Colon Carcinoma Metastatic in the Brain (tissue), 2 donors: ENCODE measurements around a stretch of chr12.

GRCh38 chr12:124421970-124422185 lies 127.0 kb downstream of the RFLNA start:
- PRO-cap, 2 experiments = no peak in any of the 2 experiments

- PRO-cap, 2 experiments = no peak in any of the 2 experiments
Measured at GRCh38 chr12:124441469-124441942, 125.9 kb downstream of the NCOR2 start.

DNA sequence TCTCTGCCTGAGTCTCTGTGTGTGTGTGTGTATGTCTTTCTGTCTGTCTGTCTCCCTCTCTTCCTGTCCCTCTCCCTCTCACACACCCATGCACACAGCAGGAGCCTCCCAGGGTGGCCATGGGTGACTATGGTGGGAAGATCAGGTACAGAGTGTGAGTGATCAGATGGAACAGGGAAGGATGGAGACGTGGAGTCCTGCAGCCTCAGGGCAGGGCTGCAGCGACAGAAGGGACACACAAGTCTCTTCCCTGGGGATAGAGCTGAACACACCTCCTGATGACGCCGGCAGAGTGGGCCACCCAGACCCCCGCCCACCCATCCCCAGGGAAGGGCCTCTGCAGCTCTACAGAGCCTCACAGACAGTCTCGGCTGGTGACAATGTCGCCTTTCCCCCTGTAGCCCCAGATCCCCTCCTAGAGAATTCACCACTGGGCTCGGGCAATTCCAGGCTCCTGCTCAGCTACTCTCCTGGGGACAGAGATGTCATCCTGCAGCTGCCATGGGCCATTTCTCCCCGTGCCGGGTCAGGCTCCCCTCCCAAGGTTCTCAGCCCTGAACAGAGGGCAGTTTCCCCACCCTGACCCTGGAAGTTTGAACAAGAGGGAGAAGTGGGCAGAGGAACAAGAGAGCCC lies 115.8 kb downstream of the NCOR2 start:
- PRO-cap, 2 experiments = no peak in any of the 2 experiments

GRCh38 chr12:124463129-124464062 lies 104.0 kb downstream of the NCOR2 start:
- PRO-cap, 2 experiments = no peak in any of the 2 experiments

DNA sequence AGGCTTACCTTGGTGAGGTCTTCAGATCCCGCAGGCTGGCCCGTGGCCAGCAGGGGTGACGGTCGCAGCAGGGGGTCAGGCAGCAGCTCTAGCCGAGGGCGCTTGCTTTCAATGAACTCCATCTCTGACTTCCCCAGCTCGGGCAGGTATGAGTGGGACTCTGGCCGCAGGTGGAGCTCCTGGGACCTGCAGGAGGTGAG lies 83.9 kb downstream of the NCOR2 start:
- PRO-cap, 2 experiments = no peak in any of the 2 experiments

GRCh38 chr12:124515834-124516406 lies 51.5 kb downstream of the NCOR2 start:
- PRO-cap, 2 experiments = no peak in any of the 2 experiments

DNA sequence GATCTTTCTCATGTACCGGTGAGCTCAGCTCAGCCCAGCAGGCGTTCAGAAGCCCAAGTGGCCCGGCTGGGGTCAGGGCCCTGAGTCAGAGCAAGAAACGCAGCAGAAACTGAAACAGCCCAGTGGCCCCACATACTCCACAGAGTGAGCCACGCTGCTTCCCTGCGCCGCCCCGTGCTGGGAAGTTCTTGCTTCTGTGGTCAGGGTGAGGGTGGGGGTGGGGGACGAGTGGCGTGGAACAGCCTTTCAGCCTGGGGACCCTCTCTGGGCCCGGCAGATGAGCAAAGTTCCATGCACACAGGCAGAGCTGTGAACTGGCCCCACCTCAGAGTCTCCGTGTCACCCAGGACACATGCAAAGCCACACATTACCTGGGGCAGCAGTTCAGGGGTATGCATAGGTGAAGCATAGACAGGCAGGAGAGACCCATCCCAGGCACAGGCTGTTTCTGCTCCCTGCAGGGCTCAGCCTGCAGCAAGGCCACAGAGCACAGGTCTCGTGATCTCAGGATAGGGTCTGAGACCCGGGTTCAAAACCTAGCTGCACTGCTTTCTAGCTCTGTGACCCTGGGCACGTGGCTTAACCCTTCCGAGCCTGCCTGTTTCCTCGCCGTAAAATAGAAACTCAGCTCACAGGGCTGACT lies 21.7 kb downstream of the NCOR2 start:
- PRO-cap, 2 experiments = no peak in any of the 2 experiments

GRCh38 chr12:124603358-124603619 lies 35.9 kb upstream of the NCOR2 start:
- PRO-cap, 2 experiments = no peak in any of the 2 experiments

DNA sequence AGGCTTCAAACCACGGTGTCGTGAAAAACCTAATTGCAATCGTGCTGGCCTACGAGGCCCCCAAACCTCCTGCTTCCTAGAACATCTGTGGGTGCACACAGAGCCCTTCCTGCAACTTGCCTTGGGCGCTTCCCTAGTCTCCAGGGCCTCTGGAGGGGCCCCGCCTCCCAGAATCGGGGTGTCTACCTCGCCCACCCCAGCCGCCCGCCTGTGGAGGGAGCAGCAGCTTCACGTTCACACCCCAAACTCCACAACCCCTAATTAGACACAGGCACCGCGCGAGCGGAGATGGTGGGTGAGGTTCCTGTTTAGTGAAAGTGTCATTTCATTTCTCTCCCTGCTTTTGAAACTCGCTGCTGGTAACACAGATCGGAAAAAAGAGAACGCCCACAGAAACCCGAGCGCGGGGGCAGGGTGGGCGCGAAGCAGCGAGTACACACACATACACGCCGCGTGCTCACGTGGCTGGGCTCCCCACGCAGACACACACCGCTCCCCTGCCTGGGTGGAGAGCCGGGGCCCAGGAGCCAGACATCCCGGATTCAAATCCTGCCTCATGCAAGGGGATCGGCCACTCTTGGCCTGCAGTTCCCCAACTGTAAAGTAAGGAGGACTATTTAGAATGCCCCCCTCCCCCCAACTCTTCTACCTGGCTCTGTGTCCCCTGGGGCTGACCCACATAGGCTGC lies 79.0 kb upstream of the NCOR2 start:
- PRO-cap, 2 experiments = no peak in any of the 2 experiments

GRCh38 chr12:124667517-124668073 lies 100.2 kb upstream of the NCOR2 start:
- PRO-cap, 2 experiments = no peak in any of the 2 experiments

DNA sequence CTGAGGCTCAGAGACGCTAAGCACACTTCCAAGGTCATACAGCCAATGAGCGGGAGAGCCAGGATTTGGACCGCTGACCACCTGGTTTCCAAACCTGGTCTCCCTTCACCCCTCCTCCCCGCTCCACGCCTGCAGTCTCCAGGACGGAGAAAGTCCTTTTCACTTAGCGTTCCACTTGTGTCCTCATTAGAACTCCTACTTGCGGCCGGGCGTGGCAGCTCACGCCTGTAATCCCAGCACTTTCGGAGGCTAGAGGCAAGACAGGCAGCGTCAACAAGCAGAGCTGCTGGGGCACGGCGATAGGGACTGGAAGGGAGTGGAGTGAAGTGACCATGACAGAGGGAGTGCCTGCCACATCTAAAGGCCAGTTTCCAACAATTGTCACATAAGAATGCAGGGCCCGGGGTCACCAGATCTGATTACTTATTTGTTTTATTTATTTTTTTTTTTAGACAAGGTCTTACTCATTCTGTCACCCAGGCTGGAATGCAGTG lies 132.5 kb upstream of the NCOR2 start:
- PRO-cap, 2 experiments = no peak in any of the 2 experiments

DNA sequence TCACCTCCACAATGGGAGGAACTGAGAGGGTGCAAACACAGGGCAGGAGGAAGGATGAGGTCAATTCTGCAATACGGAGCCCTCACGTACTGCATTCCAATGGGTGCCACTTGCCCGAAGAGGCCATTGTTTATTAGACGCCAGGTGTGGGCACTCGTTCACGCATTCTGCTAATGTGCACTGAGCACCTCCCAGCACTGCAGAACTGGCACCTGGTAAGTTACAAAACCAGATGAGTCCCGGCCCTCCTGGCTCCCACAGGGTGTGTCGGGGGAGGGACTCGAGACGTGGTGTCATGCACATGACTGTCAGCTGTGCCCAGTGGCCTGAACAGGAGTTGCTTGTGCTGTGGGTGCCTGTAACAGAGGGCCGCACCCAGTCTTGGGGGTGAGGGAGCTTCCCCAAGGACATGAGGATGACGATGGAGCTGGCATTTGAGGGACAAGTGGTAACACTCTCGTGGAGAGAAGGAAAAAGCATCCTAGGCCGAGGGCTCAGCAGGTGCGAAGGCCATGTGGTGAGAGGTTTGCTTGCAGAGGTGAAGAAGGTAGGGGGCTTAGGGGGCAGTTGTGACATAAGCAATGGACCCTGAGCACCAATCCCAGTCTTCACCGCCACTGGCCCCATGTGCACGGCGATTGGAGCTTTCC lies 146.7 kb downstream of the SCARB1 start:
- PRO-cap, 2 experiments = no peak in any of the 2 experiments

DNA sequence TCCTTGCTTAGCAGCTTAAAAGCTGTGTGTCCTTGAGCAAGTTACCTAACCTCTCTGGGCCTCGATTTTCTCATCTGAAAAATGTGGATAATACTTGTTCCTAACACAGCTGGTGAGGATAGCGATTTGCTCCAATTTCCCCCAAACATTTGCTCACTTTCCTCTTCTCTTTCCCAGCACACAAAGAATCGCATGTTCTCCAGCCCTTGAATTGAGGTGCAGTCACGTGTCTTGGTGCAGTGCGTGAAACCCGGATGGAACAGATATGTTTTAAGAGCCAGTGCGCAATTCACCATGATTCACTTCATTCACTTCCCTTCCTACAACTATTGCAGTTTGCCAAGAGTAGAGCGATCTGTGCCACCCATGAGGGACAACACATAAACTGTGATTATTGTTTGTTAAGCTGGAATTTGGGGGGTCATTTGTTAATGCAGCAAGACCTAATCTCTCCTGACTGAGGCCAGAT lies 142.5 kb downstream of the SCARB1 start:
- PRO-cap, 2 experiments = no peak in any of the 2 experiments

GRCh38 chr12:124736985-124737424 lies 126.7 kb downstream of the SCARB1 start:
- PRO-cap, 2 experiments = no peak in any of the 2 experiments

GRCh38 chr12:124755074-124755573 lies 108.5 kb downstream of the SCARB1 start:
- PRO-cap, 2 experiments = no peak in any of the 2 experiments

- PRO-cap, 2 experiments = no peak in any of the 2 experiments
Measured at GRCh38 chr12:124831502-124832299, 32.0 kb downstream of the SCARB1 start.

DNA sequence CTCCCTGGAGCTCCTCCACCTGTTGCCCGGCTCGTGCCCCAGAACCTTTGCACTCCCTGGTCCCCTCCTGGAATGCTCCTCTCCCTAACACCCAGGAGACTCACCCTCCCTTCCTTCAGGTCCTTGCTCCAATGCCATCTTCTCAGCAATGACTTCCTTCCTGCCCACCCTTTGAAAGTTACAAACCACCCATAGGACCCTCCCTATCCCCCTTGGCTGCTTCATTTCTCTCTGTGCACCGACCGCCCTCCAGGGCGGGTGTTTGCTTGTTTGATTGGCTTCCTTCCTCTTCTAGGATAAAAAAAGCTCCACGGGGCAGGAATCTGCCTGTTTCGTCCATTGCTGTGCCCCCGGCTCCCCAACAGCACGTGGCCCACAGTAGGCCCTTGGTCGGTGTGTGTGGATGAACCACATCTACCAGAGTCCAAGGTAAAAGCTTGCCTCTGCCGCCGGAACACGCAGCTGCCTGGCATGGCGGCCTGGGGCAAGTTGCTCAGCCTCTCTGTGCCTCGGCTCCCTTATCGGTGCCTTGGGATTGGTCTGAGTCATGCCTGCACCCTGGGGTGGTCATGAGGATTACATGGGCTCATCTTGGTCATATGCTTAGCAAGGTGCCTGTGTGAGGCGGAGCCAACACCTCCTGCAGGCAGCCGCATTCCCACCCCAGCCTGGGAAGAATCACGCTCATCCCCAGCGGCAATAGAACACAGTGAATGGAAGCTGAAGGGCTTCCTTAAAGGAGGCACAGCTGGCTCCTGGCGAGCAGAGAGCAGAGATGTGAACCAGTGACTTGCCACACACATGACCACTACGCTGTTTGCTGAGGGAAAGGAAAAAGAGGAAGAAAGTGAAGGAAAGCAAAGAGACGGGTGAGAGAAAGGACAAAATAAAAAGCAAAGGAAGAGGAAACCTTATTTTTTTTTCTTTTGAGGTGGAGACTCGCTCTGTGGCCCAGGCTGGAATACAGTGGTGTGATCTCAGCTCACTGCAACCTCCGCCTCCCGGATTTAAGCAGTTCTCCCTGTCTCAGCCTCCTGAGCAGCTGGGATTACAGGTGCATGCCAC lies 5.4 kb upstream of the SCARB1 start:
- PRO-cap, 2 experiments = no peak in any of the 2 experiments

- PRO-cap, 2 experiments = no peak in any of the 2 experiments
Measured at GRCh38 chr12:124912349-124912471, 2.2 kb downstream of the UBC start.

DNA sequence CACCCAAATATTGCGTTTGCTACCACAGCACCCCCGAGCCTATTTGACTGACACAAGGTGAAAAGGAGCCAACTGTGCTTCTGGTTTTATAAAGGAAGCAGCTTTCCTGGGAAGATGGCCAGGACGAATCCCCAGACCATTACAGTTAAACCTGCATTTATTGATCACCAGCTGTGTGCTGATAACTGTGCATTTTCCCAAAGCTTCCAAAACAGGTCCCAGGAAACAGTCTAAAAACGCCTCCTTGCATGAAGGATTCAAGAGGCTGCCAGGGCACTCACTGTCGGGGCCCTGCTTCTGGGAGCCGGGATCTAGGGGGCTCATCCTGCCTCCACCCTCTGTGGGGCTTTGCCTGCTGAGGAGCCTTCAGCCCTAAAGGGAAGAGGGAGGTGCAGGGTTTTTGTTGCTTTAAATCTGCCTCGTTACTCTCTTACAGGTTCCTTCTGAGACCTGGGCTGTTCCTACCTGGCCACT lies 270.0 kb downstream of the TMEM132B start:
- PRO-cap, 2 experiments = peak in 1 of 2 experiments; most common minus-strand start position 282 of the sequence (in 1)

GRCh38 chr12:125689531-125689730 lies 503.2 kb downstream of the TMEM132B start:
- PRO-cap, 2 experiments = no peak in any of the 2 experiments